Measurements from ENCODE around the genes TGFB1I1 and KRBOX5.

DNA sequence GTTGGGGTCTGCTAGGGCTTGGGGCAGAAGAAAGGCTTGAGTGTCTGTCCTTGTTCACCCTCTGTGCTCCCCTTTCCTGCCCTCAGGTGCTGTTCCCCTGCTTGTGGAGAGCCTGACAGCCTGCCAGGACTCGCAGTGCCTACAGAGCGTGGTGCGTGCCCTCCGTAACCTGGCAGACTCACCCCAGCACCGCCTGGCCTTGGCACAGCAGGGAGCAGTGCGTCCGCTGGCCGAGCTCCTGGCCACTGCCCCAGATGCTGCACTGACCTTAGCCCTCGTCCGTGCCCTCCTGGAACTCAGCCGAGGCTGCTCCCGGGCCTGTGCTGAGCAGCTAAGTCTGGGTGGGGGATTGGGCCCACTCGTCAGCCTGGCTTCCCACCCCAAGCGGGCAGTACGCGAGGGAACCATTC, 2.7 kb downstream of the ARMC5 start:
- RRBS, result no CpG with 5 or more reads among the region's 16 CpGs

DNA sequence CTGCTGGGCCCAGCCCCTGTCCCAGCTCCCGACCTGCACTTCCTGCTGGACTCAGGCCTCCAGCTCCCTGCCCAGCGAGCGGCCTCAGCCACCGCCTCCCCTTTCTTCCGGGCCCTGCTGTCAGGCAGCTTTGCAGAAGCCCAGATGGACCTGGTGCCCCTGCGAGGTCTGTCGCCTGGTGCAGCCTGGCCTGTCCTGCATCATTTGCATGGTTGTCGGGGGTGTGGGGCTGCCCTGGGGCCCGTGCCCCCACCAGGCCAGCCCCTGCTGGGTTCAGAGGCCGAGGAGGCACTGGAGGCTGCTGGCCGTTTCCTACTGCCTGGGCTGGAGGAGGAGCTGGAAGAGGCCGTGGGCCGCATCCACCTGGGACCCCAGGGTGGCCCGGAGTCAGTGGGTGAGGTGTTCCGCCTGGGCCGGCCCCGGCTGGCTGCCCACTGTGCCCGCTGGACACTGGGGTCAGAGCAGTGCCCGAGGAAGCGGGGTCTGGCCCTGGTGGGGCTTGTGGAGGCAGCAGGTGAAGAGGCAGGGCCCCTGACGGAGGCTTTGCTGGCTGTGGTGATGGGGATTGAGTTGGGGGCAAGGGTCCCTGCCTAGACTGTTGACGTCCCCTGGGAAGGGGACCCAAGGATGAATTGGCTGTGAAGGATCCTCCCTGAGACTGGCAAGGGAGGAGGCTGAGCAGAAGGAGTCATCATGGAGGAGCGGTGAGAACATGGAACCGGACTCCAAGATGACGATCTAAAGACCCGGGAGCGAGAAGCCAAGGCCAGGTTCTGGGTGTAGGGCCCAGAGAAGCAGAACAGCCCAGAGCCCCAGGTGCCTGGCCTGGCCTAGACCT, 5.4 kb upstream of the TGFB1I1 start:
- RRBS, result no CpG with 5 or more reads among the region's 27 CpGs

- RRBS, result 1% methylated on average over 29 of the region's 65 CpGs
These were observed at the start of gene TGFB1I1 for GRCh38 chr16:31471691-31472637. Gene TGFB1I1 (plus strand): TSS chr16:31472152.

DNA sequence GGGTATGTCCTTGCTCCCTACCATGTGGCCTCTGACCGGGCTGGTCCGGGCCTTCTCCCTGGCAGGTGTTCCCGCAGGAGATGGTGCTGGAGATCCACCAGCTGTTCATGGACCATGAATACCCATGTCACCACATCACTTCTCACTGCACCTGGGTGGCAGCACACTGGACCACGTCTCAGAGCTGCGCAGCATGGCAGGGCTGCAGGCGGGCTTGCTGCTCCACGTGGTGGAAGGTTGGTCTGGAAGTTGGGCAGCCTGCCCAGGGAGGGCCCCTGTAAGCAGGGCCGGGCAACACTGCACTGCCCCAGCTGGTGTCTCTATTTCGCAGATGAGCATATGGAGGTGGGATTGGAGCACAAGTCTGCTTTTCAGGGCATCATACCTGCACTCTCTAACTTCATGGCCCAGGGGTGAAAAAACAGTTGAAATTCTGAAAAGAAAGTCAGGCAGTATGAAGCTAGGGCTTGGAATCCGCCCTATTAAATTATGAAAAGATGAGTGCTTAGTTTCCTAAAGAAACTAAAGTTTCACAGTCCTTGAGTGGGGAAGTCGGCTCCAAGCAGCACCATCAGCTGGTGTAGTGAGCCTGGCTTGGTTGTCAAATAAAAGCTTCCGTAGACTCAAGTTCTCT, 8.8 kb upstream of the KRBOX5 start:
- RRBS, result no CpG with 5 or more reads among the region's 12 CpGs

DNA sequence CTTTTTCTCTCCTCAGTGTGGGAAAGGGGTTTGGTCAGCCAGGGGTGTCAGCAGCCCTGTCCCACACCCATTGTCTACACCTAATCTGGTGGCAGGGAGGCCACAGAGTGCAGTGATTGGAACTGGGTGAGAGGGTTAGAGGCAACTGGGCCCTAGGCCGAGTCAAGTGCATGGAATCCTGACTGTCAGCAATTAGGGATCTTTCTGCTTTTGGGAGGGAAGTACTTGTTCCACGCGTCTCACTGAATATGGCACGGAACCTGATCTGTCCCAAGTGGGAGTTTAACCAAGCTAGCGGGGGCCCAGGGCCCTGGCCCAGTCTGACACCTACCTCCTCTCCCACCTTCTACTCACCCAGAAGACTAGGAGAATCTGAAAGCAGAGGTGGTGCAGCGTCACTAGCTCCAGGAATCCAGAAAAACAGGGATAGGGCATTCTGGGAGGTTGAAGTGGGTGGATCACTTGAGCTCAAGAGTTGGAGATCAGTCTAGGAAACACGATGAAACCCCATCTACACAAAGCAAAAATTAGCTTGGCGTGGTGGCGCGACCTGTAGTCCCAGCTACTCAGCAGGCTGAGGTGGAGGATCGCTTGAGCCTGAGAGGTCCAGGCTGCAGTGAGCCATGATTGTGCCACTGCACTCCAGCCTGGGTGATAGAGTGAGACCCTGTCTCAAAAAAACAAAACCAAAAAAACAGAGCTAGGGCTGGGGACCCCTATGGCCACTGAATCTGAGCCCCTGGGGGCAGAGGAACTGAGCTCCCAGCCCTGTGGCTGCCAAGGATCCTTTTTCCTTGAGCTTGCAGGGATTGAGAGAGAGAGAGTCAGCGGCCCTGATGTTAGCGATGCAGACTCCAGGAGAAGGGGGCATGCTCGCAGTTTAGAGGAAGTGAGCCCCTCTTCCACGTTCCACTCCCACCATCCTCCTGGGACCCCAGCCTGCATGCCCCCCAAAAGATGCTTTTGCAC, 2.8 kb upstream of the KRBOX5 start:
- RRBS, result no CpG with 5 or more reads among the region's 15 CpGs

DNA sequence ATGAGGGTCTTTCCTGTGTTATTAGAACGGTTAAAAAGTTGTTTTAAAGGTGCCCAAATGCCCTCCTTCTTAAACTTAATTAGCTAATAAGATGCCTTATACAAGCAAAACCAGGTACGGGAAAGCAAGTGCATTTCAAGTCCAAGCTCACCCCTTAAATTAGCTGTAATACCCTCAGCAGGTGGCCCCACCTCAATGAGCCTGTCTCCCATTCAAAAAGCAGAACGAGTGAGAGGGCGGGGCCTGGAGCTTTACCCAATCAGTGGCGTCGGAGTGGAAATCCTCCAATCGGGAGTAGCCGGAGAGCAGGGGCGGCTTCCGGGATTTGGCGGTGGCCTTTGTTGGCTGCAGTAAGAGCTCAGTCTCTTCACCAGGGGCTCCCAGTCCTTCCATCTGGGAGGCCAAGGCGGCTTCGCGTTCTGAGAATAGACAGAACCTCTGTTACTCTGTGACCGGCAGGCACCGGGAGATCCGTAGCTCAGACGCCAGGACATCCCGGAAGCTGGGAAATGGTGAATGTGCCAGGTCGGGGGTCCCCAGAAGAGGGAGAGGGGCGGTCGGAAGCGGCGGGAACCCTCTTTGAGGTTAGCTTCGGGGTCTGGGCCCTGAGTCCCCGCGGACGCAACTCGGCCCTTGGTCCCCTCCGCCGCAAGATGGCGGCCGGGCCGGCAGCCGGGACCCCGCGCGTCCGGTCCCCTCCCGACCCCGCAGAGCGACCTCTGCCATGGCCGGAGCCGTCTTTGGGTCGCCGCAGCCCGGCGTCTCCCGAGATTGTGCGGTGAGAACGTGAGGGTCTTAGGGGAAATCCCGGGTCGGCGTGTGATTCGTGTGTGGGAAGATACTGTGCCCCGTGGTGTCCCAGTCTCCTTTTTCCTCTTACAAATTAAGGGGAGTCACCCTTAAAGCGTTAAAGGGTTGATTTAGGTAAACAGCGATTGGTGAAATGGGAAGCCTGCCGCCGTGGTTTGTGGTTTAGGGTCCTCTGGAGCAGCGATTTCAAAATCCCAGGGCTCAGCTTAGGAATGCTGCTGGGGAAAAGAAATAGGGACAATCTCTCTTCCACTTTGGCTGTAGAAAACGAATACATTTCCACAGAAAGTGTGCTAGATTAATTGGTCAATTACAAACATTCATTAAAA, at the start of gene KRBOX5:
KRBOX5 (plus strand) TSS at position 321 of the 1,139 bp plus-strand sequence.
- RRBS, result under 1% methylated on average over 16 of the region's 62 CpGs

DNA sequence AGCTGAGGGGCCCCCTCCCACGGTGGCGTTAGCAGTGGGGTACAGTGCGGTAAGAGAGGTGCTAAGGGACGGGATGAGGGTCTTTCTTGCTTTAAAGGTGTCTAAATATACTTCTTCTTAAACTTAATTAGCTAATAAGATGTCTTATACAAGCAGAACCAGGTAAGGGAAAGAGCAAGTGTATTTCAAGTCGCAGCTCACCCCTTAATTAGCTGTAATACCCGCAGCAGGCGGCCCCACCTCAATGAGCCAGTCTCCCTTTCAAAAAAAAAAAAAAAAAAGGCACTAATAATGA, 267 bp upstream of the ZNF267 start:
- RRBS, result no CpG with 5 or more reads among the region's 7 CpGs

DNA sequence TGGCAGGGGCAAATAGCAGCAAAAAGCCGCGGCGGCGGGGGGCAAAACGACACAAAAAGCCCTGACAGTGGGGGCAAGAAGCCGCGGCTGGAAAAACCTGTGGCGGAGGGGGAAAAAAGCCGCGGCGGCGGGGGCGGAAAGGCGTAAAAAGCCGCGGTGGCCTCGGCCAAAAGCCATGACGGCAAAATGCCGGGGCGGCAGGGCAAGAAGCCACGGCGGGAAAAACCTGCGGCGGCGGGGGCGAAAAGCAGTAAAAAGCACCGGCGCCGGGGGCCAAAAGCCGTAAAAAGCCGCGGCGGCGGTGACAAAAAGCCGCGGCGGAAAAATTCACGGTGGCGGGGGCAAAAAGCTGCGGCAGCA, 167.7 kb upstream of the TP53TG3D start:
- RRBS, result 6% methylated on average over 5 of the region's 40 CpGs

GRCh38 chr16:34956056-34956404, 1496.6 kb downstream of the TP53TG3F start:
- RRBS, result no CpG with 5 or more reads among the region's 20 CpGs

- RRBS, result no CpG with 5 or more reads among the region's 16 CpGs
These were observed 1737.0 kb downstream of the TP53TG3F start for GRCh38 chr16:35196449-35196720.

DNA sequence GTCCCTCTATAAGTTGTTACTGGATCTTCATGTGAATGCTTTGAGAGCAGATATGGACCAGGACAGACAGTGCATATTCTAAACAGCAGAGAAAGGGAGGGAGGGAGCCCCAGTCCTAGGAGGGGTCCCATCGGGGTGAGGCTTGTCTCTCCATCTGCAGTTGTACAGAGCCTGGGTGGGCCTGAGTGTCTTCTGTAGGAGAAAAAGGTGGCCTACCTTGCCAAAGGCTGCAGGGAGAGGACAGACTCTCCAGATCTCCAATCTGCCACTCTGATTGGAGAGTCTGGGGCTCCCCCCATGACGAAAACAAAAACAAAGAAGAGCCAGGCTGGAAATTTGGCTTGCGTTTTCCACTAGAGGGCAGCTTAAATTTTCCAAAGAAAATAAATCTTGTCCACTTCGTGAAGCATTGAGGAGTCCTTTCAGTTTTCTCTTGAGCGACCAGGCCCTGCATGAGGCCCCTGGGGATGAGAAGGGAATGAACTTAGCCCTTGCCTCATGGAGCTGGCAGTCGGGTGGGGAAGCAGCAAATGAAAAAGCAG, 8.1 kb upstream of the SHCBP1 start:
- RRBS, result no CpG with 5 or more reads among the region's 6 CpGs

- RRBS, result under 1% methylated on average over 6 of the region's 40 CpGs
These were observed 613 bp downstream of the VPS35 start for GRCh38 chr16:46688154-46688976.

- RRBS, result no CpG with 5 or more reads among the region's 3 CpGs
These were observed 24.4 kb upstream of the GPT2 start for GRCh38 chr16:46859812-46860196.

DNA sequence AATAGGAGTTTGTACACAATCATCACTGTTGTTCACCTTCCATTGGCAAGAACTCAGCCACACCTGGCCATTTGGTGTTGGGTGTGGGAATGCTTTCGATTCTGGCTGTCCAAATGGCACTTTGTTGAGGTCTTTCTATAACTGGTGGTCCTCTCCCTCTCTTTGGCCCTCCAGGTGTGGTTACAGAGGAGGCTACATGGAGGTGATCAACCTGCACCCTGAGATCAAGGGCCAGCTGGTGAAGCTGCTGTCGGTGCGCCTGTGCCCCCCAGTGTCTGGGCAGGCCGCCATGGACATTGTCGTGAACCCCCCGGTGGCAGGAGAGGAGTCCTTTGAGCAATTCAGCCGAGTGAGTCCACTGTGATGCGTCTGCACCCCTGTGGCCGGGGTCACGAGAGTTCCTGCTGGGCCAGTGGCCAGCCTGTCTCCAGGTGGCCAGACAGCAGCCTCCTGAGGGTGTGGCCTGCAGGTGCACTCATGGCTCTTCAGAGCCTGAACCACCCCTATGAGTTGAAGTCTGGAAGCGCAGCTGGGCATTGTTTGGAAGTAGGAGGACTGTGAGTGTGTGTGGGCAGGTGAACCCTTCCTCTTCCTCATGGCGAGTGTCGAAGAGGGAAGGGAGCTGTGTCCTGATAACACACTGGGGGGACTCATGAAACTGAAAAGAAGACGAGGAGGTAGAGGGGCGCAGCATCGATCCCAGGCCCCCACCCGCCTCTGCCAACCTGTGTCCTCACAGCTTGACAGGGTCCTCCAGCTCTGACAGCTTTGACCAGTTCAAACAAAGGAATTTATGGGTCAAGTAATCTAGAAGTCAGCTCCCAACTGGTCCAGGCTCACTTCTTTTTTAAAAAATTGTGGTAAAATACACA, 38.1 kb downstream of the GPT2 start:
- RRBS, result 89% methylated on average over 3 of the region's 17 CpGs

DNA sequence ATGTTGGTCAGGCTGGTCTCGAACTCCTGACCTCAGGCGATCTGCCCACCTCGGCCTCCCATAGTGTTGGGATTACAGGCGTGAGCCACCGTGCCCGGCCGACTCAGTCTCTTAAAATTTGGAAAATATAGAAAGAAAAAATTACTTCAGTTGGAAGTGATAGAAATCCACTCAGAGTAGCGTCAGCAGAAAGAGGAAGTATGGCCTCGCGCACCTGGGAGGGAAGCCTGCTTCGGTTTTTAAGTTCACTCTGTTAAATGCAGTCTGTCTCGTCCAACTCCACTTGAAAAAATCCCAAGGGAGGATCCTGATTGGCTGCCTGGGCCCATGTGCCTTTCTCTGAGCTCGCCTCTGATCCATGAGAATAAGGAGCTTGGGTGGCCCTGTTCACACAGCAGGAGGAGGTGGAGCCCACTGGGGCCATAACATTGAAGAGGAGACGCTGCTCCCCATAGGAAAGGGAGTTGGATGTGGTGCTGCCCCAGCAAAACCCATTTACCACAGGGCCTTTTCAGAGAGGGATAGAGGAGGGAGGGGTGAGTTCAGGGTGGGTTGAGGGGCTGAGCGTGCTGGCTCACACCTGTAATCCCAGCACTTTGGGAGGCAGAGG, 40.7 kb downstream of the DNAJA2 start:
- RRBS, result no CpG with 5 or more reads among the region's 15 CpGs

DNA sequence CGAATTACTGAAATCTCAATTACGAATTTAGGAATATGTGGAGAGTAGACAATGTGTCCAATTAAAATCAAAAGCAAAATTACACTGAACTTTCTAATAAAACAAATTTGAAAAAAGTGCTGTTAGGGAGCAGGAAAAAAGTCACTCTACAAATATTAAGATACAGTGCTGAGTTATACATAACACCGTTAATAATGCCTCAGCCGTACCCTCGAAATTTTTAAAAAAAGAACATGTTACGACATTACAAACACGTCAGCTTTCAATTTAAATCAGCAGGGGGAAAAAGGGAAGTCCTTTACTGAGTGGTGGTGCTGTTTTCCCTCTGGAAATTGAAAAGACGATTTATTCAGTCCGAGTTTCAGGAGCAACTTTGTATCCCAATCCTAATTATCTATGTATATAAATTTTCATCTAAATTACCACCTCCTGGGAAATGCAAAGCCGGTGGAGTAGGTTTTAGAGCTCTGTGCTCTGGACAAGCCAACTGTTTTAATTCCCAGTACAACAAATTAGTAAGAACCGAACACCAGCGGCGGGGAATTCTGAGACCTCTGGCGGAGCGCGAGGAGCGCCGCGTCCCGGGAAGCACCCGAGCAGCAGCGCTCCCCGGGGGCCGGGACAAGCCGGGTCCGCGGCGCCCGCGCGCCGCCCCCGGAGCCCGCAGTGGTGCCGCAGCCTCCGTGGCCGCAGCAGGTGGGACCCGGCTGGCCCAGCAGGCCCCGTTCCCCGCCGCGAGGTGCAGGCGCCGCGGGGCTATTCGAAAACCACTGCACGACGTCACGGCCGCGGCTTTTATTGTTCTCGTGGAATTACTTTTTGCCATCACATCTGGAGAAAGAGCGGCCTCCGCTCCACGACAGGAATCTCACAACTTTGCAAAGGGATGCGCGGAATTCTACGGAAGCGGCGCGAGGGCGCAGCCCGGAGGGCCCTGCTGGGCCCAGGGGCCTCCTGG, 1.1 kb downstream of the NETO2 start:
- RRBS, result 2% methylated on average over 7 of the region's 63 CpGs

DNA sequence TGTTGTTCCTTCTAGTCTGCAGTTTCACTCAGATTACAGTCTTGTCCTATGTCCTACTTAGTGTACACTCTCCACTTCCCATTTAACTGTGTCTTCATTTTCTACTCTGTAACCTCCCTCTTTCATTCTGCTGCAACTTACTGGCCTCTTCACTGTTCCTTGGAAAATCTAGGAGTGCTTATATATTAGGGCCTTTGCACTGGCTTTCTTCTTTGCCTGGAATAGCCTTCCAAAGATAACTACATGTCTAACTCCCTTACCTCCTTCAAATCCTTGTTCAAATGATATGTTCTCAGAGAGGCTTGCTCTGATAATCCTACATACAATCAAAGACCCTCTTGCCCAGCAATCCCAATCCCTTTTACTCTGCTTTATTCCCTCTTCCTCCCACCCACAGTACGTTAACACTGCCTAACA, 29.1 kb upstream of the NETO2 start:
- RRBS, result no CpG with 5 or more reads among the region's 1 CpG

- RRBS, result no CpG with 5 or more reads among the region's 5 CpGs
These were observed 307.3 kb downstream of the ABCC12 start for GRCh38 chr16:47848390-47848963.

GRCh38 chr16:48164701-48165317, 9.0 kb upstream of the ABCC12 start:
- RRBS, result no CpG with 5 or more reads among the region's 11 CpGs

DNA sequence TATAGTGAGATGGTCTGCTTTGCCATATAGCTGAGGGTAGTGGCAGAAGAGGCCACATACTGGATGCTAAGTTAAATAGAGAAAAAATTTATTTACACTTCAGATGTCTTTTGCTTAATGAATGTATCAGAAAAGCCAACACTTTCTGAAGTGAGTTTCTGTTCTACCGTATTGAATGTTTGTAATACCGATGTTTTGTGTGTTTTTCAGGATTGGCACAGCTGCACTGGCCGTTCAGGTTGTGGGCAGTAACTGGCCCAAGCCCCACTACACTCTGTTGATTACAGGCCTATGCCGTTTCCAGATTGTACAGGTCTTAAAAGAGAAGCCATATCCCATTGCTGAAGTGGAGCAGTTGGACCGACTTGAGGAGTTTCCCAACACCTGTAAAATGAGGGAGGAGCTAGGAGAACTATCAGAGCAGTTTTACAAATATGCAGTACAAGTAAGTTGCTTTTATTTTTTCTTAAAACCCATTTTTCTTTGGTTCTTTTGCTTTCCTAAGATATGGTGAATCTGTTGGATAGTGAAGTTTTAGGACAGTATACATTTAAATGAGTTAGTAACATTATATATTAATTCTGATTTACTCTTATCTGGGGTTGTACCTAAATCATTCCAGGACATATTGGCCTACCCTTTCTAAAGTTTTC, 4.7 kb upstream of the ABCC11 start:
- RRBS, result no CpG with 5 or more reads among the region's 5 CpGs

Data from skeletal muscle cell (primary cell).